H7 (cell line): ENCODE results near the genes OR7D4, UBL5 and C19orf38.

GRCh38 chr19:8822767-8823296 lies 9.3 kb downstream of the ZNF558 start:
- RAMPAGE, long total RNA = no peak

GRCh38 chr19:8832947-8833397 lies 795 bp downstream of the MBD3L1 start:
- RAMPAGE, long total RNA = no peak

GRCh38 chr19:9039787-9040192 lies 47.1 kb upstream of the OR1M1 start:
- RAMPAGE, long total RNA = no peak

GRCh38 chr19:9219293-9219806 lies at the start of gene OR7D4:
OR7D4 (minus strand) TSS chr19:9219589.
- RAMPAGE, long total RNA = no peak

- RAMPAGE, long total RNA = no peak
These were observed 17.0 kb downstream of the ZNF562 start for GRCh38 chr19:9657840-9658360.

DNA sequence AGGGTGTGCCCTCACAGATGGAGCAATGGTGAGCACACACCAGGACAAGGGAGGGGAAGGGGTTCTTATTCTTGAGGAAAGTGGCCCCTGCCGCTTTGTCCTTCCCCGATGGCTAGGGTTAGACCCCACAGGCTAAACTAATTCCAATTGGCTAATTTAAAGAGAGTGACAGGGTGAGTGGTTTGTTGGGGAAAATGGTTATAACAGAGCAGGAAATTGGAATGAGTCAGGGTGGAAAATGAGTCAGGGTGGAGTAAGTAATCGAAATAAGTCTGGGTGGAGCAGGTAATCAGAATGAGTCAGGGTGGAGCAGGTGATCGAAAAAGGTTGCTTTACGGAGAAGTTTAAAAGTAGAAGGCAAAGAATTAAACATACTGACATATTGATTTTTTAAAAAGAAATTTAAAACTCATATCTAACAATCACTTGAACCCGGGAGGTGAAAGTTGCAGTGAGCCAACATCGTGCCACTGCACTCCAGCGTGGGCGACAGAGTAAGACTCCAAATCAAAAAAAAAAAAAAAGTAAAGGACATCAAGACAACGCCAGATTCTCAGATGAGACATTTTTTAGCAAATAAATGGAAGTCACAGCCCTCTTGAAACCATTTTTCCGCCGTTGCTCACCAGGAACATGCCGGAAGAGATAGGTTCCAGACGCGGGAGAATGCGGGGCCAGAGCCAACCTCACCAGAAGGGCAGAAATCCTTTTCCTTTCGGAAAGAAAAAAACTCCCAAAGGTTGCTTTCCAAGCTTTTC lies 715 bp downstream of the ZNF562 start:
- RAMPAGE, long total RNA = no peak

- RAMPAGE, long total RNA = start-site peak on the plus strand at chr19:9827901-9827948, 903 reads
These were observed at the start of gene UBL5 for GRCh38 chr19:9827058-9828036. UBL5 (plus strand) TSS chr19:9827918.

GRCh38 chr19:9934077-9934849 lies 2.1 kb downstream of the OLFM2 start:
- RAMPAGE, long total RNA = no peak

GRCh38 chr19:10229911-10230886 lies 932 bp downstream of the S1PR2 start:
- RAMPAGE, long total RNA = no peak

- RAMPAGE, long total RNA = no peak
These were observed 2.1 kb upstream of the ICAM4 start for GRCh38 chr19:10284683-10285084.

- RAMPAGE, long total RNA = start-site peak on the minus strand at chr19:10334784-10334867, 26 reads
These were observed 1.3 kb upstream of the RAVER1 start for GRCh38 chr19:10334397-10335278.

- RAMPAGE, long total RNA = no peak
These were observed 7.4 kb downstream of the CDC37 start for GRCh38 chr19:10395996-10396251.

- RAMPAGE, long total RNA = no peak
These were observed 541 bp downstream of the KEAP1 start for GRCh38 chr19:10502530-10503099.

DNA sequence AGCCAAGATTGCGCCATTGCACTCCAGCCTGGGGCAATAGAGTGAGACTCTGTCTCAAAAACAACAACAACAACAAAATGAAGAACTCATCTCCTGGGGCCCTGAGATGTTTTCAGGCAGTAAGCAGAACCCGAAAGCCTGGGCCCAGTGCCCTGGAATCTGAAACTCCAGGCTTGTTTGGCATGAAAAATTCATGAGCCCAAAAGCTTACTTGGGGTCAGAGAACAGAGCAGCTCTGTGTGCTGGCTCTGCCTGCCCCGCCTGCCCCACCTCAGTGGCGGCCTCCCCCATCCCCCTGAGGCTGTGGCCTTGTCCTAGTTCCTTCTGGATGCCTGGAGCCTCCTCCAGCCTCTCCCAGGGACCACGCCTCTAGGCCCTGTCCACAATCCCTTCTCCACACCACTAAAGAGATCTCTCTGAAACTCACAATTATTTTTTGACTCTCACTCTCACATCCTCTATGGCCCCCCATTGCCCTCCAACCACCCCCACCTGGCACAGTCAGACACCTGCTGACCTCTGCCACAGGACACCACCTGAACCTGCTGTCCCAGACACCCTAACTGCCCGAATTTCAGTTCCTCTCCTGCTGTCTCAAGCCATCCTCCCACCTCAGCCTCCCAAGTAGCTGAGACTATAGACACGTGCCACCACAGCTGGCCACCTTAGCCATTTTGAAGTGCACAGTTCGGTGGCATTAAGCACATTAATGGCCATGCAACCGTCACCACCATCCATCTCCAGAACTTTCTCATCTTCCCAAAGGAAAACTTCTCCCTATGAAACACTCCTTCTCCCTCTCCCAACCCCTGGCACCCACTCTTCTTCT lies 7.0 kb upstream of the AP1M2 start:
- RAMPAGE, long total RNA = no peak

- RAMPAGE, long total RNA = no peak
These were observed 15.2 kb upstream of the AP1M2 start for GRCh38 chr19:10602043-10602948.

- RAMPAGE, long total RNA = no peak
These were observed 478 bp downstream of the SLC44A2 start for GRCh38 chr19:10625869-10626193.

DNA sequence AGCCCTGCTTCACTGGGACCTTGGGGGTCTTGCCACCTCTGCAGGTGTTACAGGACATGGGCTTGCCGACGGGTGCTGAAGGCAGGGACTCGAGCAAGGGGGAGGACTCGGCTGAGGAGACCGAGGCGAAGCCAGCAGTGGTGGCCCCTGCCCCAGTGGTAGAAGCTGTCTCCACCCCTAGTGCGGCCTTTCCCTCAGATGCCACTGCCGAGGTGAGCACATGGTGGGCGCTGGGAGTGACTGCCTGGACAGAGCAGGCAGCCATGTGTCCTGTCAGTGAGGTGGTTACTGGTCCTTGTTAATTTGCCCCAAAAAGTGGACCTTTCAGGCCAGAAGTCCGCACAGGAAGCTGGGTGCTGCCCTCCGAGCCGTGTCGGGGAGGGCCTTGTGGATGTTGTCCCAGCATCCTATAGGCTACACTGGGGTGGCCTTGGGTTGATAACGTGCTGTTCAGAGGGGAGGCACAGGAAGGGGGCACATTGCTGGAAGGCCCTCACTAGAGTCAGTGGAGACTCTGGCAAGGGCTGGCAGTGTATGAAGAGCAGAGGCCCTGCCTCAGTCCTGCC lies 18.7 kb upstream of the QTRT1 start:
- RAMPAGE, long total RNA = no peak

- RAMPAGE, long total RNA = no peak
These were observed 13.2 kb upstream of the QTRT1 start for GRCh38 chr19:10687975-10688424.

DNA sequence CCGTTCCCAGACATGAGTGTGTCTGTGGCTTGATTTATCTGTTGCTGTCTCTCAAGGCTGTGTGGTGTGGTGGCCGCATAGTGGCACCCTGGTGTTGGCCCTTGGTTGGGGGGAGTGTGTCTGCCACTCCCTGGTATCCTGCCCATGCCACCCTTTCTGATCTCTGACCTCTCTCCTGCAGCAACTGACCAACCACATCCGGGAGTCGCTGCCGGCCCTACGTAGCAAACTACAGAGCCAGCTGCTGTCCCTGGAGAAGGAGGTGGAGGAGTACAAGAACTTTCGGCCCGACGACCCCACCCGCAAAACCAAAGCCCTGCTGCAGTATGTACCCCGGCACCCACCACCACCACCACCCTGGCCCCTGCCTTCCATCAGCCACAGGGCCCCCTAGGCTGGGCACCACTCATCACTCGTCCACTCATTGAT lies 49.6 kb downstream of the TMED1 start:
- RAMPAGE, long total RNA = no peak

- RAMPAGE, long total RNA = no peak
These were observed at the start of gene C19orf38 for GRCh38 chr19:10848213-10848642. C19orf38 (plus strand) TSS chr19:10848415.